ENCODE results near the genes SMIM31, TRIM61, TRIM60 and CBR4.

GRCh38 chr4:164383003-164383837 is 599 bp downstream of the MARCHF1 start:
- RRBS, result 0% methylated on average over 1 of the region's 58 CpGs

- RRBS, result no CpG with 5 or more reads among the region's 7 CpGs
Observed at GRCh38 chr4:164753869-164754609, at the start of gene SMIM31. SMIM31 (plus strand) TSS chr4:164754131.

GRCh38 chr4:164977229-164978041 is at the start of gene TRIM61:
TRIM61 (minus strand) TSS chr4:164977657.
- RRBS, result 0% methylated on average over 6 of the region's 25 CpGs

GRCh38 chr4:165031501-165032223 is at the start of gene TRIM60:
TRIM60 (plus strand) TSS chr4:165031999.
- RRBS, result 80% methylated on average over 6 of the region's 42 CpGs

GRCh38 chr4:165077302-165077672 is 23.6 kb downstream of the TRIM75 start:
- RRBS, result no CpG with 5 or more reads among the region's 4 CpGs

GRCh38 chr4:165256330-165256841 is 23.1 kb downstream of the GK3 start:
- RRBS, result no CpG with 5 or more reads among the region's 5 CpGs

DNA sequence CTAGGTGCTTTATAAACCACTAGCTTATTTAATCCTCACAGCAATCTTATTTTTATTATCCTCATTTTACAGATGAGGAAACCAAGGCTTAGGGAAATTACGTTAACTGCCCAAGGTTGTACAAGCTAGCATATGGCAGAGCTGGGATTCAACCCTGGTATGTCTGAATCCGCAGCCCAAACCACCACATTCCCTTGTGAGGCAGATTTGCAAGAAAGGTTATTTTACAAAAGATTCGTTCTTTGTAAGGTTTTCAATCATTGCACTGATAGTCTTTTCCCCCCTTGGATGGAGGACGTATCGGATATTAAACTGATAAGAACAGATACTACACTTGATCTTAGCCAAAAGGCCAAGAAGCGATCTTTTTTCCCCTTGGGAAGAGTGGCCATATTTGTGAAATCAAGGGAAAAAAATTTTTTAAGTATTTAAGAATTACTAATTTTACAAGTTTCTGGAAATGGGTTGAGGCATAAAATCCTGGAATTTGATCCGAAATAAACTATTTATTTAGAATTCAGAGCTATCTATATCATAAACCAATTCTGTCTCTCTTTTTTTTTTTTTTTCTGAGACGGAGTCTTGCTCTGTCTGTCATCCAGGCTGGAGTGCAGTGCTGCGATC is 13.6 kb upstream of the GK3 start:
- RRBS, result no CpG with 5 or more reads among the region's 9 CpGs

GRCh38 chr4:165336429-165337345 is 9.2 kb downstream of the MSMO1 start:
- RRBS, result no CpG with 5 or more reads among the region's 8 CpGs

- RRBS, result no CpG with 5 or more reads among the region's 1 CpG
Observed at GRCh38 chr4:165364559-165364897, 14.3 kb upstream of the CPE start.

DNA sequence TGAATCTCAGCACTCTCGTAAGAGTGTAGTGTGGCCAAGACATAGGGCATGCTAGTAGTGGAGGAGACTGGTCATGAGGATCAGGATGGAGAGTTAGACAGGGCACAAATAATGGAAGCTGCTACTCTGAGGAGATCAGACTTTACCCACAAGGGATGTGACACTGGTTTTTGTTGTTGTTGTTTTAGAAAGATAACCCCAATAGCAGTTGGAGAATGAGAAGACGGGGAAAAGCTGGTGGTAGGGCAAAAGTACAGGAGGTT is 203.2 kb downstream of the CPE start:
- RRBS, result no CpG with 5 or more reads among the region's 2 CpGs

- RRBS, result no CpG with 5 or more reads among the region's 3 CpGs
Observed at GRCh38 chr4:168269742-168270427, 48.7 kb downstream of the DDX60 start.

- RRBS, result no CpG with 5 or more reads among the region's 3 CpGs
Observed at GRCh38 chr4:168408616-168409024, 71.7 kb downstream of the DDX60L start.

GRCh38 chr4:168494828-168495027 is 2.1 kb upstream of the PALLD start:
- RRBS, result no CpG with 5 or more reads among the region's 1 CpG

DNA sequence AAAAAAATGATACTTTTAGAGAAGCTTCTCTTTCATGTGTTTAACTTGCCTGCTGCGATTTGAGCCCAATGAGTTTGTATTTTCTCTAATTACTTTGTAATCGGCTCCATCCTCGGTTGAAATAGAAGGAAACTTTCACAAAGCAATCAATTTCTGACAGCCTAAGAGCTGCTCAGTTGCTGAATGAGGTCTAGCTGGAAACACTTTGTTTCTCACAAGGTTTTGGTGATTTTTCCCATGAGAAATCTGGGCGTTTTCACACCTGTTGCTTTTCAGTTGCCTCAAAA is 135.3 kb downstream of the PALLD start:
- RRBS, result no CpG with 5 or more reads among the region's 4 CpGs

GRCh38 chr4:168711718-168712263 is 214.9 kb downstream of the PALLD start:
- RRBS, result no CpG with 5 or more reads among the region's 4 CpGs

DNA sequence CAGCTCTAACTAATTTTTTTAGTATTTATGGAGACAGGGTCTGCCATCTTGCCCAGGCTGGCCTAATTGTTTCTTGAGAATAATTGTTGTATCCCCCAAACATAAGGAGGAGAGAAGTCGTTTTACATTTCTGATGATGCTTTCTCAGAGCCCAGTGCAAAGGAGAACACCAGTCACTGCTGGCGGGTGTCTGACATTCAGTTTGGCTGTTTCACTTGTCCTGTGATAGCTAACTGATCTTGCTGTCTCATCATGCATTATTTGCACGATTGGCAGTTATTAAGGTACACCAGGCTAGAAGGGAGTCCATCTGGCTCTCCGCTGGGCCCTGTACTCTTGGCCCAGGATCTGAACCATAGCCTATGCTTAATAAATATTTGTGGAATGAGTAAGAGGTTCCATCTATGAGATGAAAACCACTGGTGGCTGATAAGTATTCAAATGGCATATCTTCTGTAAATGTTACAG is 213.8 kb downstream of the CBR4 start:
- RRBS, result no CpG with 5 or more reads among the region's 4 CpGs

DNA sequence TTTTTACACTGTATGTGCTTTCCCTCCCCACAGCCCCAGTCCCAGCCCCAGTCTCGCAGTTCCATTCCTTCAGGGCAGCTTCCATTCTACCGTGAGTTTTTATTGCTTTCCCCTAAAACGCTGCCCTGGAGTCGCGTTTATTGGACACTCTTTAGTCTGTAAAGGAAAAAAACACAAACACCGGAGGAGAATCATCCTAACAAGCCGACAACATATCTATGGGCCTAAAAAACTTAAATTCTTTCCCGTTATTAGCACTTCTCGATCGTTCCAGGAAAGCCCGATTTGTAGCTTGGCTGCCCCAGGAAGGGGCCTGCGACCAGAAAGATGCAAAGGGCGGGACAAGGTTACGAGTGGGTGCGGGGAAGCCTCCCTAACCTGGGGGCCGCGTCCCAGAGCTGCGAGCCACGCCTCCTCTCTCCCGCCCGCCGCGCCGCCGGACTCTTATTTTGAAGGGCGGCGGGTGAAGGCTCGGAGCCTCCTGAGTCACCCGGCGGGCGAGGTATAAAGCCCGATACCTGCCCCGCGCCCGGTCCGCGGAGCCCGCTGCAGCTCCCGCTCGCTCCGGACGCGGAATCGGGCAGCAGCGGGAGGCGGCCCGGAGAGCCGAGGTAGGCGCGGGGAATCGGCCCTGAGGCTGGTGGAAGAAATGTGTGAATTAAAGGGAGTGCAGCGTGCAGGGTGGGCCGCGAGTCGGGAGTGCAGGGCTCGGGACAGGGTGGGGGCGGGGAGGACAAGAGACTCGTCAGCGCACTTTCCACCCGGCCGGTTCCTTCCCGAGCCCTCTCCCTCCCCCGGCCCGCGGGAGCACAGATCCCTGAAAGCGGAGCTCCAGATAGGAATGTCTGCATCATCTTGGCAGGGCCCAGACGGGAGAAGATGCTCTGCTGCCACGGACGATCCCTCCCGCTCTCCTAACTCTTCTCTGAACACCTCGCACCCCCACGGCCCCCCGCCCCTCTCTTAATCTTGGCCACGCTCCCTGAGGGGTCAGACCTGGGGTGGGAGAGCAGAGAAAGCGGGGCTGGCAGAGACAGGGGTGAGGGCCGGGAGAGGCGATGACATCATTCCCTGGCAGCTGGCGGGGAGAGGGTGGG is 178.1 kb downstream of the CBR4 start:
- RRBS, result 2% methylated on average over 12 of the region's 78 CpGs

- RRBS, result 2% methylated on average over 6 of the region's 62 CpGs
Observed at GRCh38 chr4:169009213-169010314, at the start of gene CBR4. CBR4 (minus strand) TSS chr4:169010255.

DNA sequence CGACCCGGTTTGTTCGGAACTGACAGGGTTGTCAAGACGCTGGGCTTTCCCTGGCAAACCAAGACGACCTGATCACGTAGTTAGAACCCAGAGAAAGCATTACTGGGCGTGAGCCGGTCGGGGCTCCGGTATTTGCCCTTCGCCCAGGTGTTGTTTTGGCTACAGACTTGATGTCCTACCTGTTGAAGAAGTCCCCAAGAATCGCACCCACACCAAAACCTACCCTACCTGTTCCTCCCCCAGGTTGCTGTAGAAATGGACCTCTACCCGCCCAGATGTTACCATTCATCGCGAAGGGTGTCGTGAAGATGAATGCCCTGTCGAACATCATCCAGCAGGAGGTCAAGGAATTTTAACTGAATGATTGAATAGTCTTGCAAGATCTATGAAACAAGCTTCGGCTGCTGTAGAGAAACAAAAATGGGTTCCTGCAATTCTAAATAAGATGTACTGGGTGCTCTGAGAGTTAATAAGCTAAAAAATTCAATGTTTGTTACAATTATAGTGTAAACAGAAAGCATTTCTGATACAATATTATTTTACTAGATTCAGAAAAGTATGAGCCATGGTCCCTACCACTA is 576 bp upstream of the CBR4 start:
- RRBS, result 2% methylated on average over 5 of the region's 18 CpGs

Data from AG10803 (cell line).